Tongue (tissue), 2 donors: ENCODE results near the gene CCT7.

GRCh38 chr2:73234095-73235316 is at the start of gene CCT7:
Gene CCT7 (plus strand): TSS chr2:73234308.
- RAMPAGE, long total RNA = start-site peak on the plus strand at chr2:73234320-73234344, 312 and 222 reads in 2 replicates

DNA sequence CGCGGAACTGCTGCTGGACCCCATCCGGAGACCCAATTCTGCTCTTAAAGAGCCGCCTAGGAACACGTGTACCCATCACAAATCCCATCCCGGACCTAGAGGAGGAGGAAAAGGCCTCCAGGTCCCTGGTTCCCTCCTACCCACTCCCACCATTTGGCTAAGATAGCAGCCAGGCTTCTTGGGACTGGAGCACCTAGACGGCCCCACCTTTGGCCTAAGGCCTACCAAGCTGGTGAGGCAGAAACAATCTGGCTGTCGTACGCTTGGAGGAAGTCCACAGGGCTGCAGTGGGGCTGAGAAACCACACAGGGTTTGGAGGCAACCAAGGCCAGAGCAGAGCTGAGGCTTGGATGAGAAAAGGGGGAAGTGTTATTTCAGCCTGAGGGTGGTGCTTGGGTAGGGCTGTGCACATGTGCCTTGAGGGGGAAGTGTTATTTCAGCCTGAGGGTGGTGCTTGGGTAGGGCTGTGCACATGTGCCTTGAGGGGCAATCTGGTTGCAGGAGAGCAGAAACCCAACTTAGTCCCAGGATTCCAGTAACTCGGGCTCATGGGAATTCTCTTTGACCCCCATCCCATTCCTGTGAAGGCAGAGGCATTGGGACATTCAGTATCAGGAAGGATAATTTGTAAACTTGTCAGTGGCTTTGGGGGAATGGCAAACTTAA is 850 bp upstream of the FBXO41 start:
- RAMPAGE, long total RNA = no peak

DNA sequence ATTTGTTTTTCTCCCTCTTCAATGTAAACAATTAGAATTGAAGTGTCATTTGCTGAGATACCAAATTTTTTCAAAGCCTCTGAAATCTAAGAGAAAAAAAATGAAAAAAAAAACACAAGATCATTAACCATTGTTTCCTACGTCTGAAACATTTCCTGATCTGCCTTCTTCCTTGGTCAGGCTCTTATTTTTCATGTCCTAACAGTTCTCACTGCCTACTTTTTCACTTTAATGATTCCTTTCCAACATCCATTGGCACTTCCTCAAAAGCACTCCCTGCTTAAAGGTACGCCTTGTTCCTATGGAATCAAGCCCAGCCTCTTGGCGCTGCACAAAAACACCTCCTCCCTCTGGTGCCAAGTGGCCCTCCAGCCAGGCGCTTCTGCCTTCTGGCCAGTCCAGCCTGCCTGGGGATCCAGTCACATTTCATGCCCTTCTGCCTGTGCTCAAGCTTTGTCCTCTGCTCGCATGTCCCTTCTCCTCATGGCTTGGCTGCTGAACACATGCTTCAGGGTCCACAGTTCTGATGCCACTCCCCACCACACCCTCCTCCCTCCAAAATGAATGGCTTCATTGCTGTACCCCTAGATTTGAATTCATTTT is 6.4 kb downstream of the TPRKB start:
- RAMPAGE, long total RNA = no peak

DNA sequence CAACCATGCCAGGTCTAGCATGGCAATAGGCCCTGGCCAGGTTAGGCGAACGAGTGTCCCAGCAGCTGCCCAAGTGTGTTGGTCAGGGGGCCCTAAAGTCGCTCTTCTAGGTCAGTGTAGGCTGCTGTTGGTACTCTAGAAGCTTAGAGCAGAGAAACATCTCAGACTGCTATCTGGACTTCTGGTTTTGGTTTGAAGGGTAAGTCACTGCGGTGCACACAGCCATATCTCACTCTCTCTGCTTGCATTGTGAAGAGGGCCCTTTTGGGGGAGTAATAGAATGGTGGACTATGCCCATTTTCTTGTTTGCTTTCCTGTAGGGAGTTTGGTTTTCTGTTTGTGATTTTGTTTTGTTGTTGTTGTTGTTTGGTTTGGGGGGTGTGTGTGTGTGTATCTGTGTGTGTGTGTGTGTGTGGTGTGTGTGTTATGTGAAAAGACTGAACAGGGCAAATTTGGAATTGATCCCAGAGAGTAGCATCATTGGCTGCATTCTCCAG is 14.0 kb upstream of the TPRKB start:
- RAMPAGE, long total RNA = no peak

- RAMPAGE, long total RNA = no peak
Measured at GRCh38 chr2:73897051-73897730, 4.4 kb downstream of the ACTG2 start.

DNA sequence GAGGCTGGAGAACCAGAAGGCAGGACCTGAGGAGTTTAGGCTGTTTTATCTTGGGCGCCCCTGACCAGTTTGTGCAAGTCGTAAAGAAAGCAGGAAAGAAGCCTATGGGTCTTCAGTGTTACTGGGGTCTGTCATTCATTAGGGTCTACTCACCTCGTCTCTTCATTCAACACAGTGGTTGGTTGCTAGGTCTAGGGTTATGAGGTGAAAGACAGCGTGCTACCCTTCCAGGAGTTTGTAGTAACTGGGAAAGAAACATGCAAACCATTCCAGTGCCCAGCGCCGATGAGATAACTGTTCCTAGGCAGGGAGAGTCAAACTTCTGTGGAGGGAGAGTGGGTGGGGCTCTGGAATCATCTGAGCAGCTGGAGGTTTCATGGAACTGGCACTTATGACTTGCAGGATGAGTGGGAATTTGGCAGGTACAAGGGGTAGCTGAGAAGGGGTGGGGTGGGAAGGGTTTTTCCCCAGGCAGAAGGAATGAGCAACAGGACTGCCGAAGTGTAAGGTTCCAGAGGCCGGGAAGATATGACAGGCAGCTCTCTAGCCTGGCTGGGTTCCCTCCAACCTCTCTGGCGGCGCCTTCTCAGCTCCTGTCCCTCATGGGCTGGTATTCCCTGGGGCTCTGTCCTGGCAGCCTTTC is 2.7 kb upstream of the TET3 start:
- RAMPAGE, long total RNA = no peak

DNA sequence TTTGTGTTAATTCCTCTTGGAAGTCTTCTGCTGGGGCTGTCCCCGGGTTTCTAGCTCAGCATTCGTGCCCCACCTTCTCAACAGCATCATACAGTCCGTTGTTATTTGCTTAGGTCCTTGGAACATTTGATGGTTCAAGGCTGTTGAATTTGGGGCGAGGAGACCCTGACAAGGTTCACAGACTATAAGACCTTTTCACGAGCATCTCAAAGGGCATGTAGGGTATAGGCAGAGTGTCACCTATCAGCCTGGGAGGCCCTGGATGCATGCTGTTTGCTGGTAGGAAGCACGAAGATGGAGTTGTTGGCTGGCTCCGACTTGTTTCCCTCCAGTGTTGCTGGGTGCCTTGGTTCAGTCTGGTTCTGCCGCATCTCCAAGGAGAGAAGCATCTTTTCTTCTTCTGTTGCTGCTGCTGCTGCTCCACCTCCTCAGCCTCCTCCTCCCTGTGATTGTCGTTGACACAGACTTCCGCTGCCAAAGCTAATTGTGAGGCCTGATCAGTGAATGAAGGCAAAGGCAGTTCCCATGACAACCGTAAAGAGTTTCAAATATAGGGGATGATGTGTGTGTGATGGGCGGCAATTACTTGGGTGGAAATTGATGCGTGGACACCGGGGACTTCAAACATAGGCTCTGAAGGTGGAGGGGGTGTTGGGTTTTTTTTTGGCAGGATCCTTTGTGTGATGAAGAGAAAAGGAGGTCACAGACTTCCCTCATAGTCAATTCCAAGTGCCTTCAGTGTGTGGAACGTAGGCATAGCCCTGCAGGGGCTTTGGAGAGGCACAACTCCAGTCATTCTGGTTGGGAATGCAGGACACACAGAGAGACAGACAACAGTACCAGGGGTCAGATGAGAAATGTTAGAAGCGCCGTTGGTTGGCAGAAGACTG is 13.7 kb downstream of the TET3 start:
- RAMPAGE, long total RNA = no peak

GRCh38 chr2:74003003-74003895 is 18.5 kb downstream of the TET3 start:
- RAMPAGE, long total RNA = no peak

- RAMPAGE, long total RNA = no peak
Measured at GRCh38 chr2:74046474-74047130, 61.9 kb downstream of the TET3 start.

DNA sequence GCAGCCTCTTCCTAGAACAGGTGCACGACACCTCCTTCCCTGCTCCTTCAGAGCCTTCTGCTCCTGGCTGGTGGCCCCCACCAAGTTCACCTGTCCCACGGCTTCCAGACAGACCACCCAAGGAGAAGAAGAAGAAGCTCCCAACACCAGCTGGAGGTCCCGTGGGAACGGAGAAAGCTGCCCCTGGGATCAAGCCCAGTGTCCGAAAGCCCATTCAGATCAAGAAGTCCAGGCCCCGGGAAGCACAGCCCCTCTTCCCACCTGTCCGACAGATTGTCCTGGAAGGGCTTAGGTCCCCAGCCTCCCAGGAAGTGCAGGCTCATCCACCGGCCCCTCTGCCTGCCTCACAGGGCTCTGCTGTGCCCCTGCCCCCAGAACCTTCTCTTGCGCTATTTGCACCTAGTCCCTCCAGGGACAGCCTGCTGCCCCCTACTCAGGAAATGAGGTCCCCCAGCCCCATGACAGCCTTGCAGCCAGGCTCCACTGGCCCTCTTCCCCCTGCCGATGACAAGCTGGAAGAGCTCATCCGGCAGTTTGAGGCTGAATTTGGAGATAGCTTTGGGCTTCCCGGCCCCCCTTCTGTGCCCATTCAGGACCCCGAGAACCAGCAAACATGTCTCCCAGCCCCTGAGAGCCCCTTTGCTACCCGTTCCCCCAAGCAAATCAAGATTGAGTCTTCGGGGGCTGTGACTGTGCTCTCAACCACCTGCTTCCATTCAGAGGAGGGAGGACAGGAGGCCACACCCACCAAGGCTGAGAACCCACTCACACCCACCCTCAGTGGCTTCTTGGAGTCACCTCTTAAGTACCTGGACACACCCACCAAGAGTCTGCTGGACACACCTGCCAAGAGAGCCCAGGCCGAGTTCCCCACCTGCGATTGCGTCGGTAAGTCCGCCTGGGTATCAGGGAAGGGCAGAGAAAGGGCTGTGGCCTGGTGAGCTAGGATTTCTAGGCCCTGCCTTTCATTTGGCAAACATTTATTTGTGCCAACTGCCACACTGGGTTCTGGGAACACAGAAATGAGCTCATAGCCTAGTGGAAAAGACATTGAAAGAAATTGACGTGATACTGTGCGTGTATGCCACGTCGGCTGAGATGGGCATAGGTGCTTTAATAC is 63.2 kb downstream of the TET3 start:
- RAMPAGE, long total RNA = no peak

DNA sequence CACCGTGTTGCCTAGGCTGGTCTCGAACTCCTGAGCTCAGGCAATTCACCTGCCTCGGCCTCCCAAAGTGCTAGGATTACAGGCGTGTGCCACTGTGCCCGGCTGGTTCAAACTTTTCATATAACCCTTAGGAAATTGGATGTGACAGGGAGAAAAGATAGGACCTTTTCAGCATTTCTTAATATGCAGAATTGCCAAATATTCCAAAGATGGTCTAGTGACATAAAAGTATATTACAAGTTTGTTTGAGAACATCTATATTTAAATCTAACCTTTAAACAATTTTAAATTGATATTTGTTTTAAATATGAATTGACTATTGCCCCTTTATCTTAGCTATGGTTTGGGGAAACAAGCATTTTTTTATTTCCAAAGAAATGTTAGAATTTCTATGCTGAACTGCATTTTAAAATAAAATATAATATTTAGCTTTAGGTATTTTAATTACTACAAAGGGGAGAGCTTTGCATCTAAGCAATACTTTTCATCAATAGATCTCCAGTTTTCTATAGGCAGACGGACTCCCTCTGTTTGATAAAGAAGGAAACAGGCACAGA is 19.7 kb downstream of the MTHFD2 start:
- RAMPAGE, long total RNA = no peak

DNA sequence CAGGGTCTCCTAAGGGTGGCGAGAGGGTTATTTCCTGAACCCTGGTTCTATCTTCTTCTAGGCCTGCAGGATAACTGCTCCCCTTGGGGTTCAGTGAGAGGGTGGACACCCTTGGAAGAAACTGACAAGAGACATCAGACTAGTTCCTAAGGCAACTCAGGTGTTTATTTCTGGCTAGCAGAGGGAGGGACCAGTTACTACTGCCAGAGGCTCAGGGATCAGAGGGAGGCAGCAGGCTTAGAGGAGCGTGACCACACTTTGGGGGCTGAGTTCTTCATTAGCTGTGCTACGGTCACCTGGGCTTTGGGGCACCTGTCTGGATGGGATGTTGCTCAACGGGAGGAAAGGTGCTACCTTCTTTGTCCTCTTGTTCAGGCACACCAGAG is 7.4 kb downstream of the C2orf81 start:
- RAMPAGE, long total RNA = no peak

DNA sequence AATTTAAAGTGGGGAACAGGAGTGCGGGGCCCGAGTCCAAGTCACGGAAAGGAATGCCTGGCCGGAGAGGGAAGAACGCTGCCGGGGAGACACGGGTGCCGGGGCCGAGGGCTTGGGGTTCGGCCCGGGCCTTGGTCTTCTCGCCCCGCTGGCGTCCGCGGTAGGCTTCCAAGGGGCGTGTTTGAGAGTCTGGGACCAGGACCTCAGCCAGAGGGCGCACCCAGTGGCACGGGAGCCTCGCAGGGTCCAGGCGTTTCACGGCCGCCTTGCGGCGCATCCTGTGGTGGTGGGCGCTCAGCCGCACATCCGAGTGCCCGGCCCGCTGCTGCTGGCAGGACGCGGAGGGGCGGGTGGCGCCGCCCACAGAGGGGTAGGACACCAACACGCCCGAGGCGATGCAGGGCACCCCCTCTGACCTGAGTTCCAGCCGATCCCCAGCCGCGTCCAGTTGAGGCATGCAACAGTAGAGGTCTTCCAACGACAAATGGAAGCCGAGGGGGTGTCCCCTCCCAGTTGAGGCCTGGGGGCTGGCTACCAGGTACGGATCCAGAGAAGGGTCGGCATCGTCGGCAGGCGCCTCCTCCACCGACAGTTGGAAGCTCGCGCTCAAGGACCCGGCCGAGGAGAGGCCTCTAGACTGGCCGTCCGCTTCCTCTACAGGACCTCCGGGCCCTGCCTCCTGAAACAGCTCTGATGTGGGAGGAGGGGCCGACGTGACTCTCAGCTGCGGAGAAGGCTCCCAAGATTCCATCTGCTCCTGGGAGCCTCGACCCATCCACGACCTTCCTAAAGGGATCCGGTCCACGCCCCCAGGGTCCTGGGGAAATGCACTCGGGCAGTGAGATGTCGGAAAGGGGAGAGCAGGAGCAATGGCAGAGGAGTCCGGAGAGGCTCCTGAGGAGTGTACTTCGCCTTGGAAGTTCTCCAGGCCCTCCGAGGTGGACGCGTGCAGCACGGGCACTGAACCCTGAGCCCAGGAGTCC is 6.3 kb downstream of the C2orf81 start:
- RAMPAGE, long total RNA = no peak

DNA sequence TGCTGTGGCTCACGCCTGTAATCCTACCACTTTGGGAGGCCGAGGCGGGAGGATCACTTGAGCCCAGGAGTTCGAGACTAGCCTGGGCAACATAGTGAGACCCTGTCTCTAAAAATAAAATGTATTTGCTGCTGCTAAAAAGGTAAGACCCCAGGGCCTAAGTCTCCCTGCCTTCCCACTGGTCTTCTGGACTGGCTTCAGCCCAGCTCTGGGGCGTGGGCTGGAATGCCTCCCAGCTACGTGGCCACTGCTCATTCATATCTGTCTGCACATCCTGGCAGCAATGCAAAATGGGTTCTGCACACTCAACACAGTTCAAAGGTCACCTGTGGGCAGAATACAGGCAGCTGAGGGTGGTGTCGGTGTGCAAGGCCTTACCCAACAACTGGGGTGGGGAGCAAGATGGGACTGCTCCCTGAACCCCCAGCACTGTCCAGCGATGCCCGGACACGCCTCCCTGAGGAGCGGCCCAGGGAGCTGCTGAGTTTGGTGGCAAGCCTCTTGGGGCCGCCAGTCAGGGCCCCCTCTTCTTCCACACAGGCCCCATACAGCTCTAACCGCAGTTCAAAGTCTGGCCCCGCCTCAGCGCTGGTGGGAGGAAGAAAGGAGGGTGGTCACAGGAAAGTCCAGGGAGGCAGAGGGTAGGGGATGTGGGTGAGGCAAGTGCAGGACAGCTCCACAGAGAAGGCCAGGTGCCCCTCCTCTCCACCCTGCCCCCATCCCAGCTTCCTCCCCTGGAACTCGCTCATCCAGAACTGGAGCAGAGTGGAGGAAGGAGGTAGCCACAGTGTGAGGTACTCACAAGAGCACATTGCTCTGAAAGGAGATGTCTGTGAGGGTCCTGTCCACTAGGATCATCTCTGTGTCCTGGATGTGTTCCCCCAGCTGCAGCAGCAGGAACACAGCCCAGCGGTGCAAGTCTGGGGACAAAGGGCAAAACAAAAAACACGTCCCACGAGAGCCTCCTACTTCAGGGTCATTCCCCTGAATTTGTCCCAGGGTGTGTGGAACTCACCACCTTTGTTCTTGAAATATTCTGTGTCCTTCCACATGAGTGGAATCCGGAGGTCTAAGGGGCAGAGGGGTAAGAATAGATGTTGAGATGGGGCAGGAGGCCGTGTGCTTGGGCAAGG is 8.3 kb downstream of the WDR54 start:
- RAMPAGE, long total RNA = no peak

- RAMPAGE, long total RNA = no peak
Measured at GRCh38 chr2:74458648-74459454, 613 bp downstream of the WBP1 start.

GRCh38 chr2:74459656-74460197 is 1.5 kb downstream of the WBP1 start:
- RAMPAGE, long total RNA = no peak

GRCh38 chr2:74483151-74483650 is 320 bp downstream of the TTC31 start:
- RAMPAGE, long total RNA = no peak

- RAMPAGE, long total RNA = no peak
Measured at GRCh38 chr2:74560457-74561175, 6.1 kb downstream of the DOK1 start.

- RAMPAGE, long total RNA = no peak
Measured at GRCh38 chr2:74695595-74696238, 41.7 kb downstream of the SEMA4F start.

DNA sequence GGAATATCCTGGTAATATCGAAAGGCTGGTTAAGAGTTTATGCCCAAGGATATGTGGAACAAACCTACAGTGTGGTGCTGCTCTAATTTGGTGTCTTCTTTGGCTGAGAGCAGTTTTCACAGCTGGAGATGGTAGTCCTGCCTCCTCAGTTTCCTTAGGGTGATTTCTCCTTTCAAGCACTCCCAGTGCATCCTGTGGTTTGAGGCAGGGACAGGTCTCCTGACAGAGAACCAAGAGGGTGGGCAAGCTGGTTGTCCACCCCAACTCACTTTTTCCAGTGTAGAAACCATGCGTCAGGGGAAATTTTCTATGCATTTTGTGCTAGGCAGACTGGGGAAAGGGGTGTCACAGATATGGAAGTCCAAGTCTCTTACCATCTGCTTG is 76.7 kb downstream of the SEMA4F start:
- RAMPAGE, long total RNA = no peak